SK-N-DZ (cell line): ENCODE results near the genes RASSF1, MAPKAPK3, RBM15B, TEX264 and RPL29.

DNA sequence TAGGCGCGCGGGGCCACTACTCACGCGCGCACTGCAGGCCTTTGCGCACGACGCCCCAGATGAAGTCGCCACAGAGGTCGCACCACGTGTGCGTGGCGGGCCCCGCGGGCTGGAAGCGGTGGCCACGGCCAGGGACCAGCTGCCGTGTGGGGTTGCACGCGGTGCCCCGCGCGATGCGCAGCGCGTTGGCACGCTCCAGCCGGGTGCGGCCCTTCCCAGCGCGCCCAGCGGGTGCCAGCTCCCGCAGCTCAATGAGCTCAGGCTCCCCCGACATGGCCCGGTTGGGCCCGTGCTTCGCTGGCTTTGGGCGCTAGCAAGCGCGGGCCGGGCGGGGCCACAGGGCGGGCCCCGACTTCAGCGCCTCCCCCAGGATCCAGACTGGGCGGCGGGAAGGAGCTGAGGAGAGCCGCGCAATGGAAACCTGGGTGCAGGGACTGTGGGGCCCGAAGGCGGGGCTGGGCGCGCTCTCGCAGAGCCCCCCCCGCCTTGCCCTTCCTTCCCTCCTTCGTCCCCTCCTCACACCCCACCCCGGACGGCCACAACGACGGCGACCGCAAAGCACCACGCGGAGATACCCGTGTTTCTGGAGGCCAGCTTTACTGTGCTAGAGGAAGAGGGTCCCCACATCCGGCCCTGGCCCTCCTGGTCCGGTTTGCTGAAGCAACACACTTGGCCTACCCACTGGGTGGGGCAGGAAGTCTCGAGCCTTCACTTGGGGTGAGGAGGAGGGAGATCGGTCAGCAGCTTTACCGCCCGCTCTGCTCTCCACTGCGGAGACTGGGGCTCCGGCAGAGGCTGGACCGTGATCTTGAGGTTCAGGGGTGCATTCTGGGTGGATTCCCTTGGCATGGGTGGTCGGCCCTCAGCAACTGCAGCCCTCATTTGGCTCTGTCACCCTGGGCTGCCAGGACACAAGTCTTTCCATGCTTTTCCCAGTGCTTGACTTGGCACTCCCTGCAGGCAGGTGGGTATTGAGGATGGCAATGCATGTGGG lies at the start of gene RASSF1:
RASSF1 (minus strand) TSS at position 305 of the 994 bp plus-strand sequence.
RAMPAGE:
- cytosol, long total RNA = no peak
- nucleus, long total RNA = no peak

DNA sequence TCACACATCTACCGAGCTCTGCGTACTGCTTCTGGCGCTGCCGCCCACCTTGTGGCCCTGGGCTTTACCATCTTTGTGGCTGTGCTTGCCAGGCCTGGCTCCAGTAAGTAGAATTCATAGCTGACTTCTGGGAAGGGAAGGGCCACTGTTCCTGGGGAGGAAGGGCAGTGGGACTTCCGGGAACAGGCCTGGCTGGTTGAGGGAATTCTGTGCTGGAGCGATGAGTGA lies 710 bp downstream of the CYB561D2 start:
RAMPAGE:
- cytosol, long total RNA = no peak
- nucleus, long total RNA = no peak

RAMPAGE:
- cytosol, long total RNA = no peak
- nucleus, long total RNA = no peak
Measured at GRCh38 chr3:50358275-50359357, 705 bp downstream of the TMEM115 start.

RAMPAGE:
- cytosol, long total RNA = no peak
- nucleus, long total RNA = no peak
Measured at GRCh38 chr3:50382136-50382919, 23.0 kb upstream of the TMEM115 start.

DNA sequence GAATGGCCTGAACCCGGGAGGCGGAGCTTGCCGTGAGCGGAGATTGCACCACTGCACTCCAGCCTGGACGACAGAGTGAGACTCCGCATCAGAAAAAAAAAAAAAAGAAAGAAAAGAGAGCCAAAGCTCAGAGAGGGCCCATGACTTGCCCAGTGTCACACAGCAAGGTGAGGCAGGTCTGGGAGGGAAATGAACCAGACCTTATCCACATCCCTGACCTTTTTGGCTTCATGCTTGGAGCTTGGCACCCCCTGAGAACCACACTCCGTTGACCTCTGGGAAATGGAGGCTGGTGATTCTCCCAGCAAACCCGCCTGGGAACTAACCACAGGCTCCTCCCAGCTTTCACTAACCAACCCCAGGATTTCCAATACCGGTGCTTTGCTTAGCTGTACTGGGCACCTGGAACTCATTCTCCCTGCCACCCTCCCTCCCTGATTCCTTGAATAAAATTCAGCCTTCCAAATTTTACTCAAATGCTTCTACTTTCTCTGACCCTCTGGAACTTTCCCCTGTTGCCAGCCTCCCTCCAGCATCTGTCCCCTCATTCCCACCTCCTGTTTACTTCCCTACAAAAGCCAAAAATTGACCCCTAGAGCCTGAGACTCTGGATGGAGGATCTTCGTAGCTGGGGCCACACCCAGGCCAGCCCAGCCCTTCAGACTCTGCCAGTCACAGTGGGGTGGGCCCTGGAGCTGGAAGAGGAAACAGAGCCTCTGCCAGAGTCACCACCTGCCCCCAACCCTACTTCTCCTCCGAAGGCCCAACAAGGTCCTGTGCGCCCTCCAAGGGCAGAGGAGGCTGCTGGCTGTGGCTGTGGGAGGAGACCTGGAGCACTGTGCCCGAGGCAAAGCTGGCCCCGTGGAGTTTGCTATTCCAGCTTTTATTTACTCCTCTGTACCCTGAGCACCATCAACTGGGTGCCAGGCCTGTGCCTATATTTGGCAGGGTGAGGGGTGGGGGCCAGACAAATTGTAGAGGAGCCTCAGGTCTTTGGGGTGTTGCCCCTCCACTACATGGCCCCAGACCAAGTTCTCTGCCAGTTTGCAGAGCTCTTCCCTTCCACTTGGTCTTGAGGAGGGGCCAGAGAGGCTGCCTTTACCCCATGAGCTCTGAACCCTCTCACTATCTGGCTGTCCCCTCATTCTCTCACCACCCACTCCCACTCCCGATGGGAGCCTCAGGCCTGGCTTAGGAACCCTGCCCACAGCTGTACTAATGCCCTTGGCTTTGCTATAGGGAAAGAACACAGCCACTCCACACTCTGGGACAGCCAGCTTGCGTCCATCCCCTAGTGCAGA lies 19.1 kb downstream of the CISH start:
RAMPAGE:
- cytosol, long total RNA = no peak
- nucleus, long total RNA = no peak

GRCh38 chr3:50606602-50607529 lies 4.7 kb downstream of the CISH start:
RAMPAGE:
- cytosol, long total RNA = no peak
- nucleus, long total RNA = no peak

DNA sequence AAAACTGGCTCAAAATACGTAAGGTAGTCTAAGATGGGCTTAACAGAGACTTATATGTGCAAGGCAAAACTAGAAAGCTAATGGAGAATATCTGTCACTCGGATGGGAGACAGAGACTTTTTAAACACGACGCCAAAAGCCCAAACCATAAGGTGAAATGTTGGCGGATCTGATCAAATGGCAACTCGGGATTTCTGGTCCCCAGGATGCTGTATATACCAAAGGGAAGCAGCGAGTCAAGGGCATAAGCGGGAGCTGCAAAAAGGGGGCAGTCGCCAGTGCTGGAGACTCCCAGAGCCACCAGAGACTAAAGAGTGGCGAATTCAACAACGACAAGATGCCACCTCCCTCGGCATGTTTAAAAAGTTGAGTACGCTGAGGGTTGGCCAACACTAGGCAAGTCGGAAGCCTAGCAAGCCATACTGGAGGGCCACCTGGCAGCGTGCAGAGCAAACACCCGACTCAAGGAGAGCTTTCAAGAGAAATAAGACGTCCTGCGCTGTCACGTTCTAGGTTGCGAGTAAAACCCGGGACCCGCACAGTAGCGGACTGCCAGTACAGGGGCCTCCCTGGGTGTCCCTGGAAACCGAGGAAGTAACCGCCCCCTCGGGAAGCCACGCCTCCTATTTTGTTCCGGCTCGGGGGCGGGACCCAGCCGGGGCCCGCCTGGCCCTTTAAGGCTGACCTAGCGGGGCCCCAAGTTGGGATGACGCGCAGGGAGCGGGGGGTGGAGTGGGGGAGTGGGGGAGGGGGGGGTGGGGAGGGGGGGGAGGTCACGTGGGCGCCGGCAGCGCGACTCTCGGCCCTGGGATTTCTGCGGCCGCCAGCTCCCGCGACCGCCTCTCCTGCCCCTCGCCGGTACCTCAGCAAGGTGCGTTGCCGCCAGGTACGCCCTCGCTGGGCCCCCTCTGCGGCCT lies at the start of gene MAPKAPK3:
MAPKAPK3 (plus strand) TSS at position 796 of the 917 bp plus-strand sequence.
RAMPAGE:
- cytosol, long total RNA = no peak
- nucleus, long total RNA = start-site peak on the plus strand centred at position 791 of the sequence, 23 bp wide, 71 and 29 reads in 2 replicates

RAMPAGE:
- cytosol, long total RNA = no peak
- nucleus, long total RNA = no peak
Measured at GRCh38 chr3:50646843-50647332, 27.8 kb upstream of the DOCK3 start.

DNA sequence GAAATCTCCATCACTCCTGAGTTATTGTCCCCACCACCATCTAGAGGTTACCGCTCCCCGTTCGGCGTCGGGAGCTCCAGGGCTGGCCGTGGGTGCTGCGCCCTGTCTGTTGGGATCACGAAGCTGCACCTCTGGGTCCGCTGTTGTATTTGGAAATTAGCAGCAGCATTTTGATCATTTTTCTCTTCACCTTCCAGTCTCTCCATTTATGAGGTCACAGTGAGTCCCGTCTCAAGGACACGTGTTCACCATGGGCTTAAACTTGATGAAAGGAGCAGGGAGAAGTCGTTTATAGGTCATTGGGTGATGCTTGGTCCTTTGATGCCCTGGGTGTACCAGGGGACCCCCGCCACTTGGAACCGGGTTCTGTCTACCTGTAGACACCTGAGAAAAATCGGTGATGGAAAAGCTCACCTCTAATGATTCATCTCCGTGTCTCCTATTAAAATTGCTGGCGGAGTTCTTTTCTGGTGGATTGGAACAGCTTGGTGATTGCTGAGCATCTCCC lies 646 bp downstream of the MANF start:
RAMPAGE:
- cytosol, long total RNA = no peak
- nucleus, long total RNA = no peak

DNA sequence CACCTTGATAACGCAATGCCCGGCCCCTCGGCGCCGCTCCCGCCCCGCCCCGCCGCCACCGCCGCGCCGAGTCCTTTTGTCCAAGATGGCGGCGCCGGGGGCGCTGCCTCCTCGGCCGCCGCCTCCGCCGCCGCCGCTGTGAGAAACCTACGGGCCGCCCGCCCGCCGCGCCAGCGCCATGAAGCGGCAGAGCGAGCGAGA lies at the start of gene RBM15B:
RBM15B (plus strand) TSS at position 64 of the 201 bp plus-strand sequence.
RAMPAGE:
- cytosol, long total RNA = no peak
- nucleus, long total RNA = no peak

RAMPAGE:
- cytosol, long total RNA = no peak
- nucleus, long total RNA = no peak
Measured at GRCh38 chr3:51498862-51499768, 700 bp downstream of the DCAF1 start.

DNA sequence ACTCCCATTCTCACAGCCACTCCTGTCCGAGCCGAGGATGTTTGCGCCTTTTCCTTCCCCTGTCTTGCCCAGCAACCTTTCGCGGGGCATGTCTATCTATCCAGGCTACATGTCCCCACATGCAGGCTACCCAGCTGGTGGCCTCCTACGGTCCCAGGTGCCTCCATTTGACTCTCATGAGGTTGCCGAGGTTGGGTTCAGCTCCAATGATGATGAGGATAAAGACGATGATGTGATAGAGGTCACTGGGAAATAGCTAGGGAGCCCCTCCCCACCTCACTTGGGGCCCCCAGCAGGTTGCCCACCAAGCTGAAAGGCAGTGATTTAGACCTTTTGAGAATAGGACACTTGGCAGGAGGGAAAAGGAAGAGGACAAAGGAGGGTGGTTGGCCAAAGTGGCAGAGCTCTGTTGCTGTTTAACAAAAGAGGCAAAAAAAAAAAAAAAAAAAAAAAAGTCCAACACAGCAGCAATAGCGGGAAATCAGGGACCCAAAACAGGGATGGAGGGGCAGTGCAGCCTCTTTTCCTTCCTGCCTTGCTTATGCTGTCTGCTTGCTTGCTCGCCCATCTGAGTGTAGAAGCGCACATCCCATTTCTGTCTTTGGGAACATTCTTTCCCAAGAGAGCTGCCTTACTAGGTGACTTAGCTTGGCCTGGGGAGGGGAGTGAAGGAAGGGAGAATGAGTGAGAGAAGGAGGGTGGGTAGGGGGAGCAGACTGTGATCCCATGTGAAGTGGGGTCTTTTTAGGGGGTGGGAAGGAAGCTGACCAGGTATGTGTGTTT lies 7.7 kb upstream of the TEX264 start:
RAMPAGE:
- cytosol, long total RNA = no peak
- nucleus, long total RNA = no peak

DNA sequence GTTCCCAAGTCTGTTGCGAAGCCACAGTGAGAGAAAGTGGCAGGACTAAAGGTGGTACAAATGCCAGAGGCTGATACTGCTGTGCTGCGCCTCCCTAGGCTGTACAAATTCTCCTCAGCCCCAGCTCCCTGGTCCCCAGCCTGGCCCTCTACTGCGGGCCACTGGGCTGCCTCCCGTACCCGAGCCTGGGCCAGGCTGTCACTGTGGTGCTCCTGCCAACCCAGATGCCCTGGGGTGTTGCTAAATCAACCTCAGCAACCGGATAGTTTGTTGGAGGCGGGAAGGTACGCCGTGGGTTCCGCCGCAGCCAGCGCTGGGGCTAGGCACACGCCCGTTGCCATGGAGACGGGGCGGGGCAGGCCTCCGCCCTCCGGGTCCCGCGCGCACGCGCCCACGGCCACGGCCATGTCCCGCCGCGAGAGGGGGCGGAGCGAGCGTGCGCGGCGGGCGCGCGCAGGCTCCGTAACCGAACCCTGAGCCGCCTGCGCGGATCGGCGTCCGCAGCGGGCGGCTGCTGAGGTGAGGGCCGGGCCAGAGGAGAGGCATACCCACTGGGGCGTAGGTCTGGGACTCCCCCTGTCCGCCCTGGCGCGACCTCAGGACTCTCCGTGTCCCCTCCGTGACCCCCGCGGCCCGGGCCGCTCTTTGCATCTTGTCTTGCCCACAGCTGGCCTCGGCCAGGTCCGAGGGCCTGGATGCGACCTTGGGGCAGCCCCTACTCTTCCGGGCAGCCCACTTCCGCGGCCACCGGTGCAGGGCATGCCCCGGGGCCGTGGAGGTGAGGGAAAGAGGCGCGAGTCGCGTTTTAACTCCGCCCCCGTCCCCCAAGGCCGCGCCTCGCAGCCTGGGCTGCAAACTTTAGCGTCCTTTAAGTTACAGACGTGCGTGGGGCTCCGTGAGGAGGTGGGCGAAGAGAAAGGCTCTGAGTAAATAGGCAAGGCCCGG lies at the start of gene TEX264:
TEX264 (plus strand) TSS at position 483 of the 945 bp plus-strand sequence.
RAMPAGE:
- cytosol, long total RNA = no peak
- nucleus, long total RNA = no peak

DNA sequence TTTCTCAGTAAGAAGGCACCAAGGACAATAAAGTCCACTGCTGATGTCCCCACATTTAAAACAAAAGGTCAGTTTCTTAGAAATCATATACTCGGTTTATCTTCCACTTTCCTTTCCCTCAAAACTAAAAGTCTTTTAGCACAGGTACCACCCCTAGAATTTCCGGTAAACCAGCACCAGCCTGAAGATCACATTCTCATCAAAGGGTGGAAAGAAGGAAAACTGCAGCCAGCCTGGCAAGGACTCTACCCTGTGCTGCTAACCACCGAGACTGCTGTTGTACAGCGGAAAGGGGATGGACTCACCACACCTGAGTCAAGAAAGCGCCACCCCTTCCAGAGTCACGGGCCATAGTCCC lies 3.2 kb downstream of the IQCF1 start:
RAMPAGE:
- cytosol, long total RNA = no peak
- nucleus, long total RNA = no peak

GRCh38 chr3:51995171-51996314 lies at the start of gene RPL29:
RPL29 (minus strand) TSS chr3:51995895.
RAMPAGE:
- cytosol, long total RNA = start-site peak on the minus strand at chr3:51995839-51995916, 5,136 and 21,998 reads in 2 replicates
- nucleus, long total RNA = start-site peak on the minus strand at chr3:51995857-51995903, 5,078 and 935 reads in 2 replicates

RAMPAGE:
- cytosol, long total RNA = no peak
- nucleus, long total RNA = no peak
Measured at GRCh38 chr3:52005294-52006425, 10.0 kb upstream of the RPL29 start.

DNA sequence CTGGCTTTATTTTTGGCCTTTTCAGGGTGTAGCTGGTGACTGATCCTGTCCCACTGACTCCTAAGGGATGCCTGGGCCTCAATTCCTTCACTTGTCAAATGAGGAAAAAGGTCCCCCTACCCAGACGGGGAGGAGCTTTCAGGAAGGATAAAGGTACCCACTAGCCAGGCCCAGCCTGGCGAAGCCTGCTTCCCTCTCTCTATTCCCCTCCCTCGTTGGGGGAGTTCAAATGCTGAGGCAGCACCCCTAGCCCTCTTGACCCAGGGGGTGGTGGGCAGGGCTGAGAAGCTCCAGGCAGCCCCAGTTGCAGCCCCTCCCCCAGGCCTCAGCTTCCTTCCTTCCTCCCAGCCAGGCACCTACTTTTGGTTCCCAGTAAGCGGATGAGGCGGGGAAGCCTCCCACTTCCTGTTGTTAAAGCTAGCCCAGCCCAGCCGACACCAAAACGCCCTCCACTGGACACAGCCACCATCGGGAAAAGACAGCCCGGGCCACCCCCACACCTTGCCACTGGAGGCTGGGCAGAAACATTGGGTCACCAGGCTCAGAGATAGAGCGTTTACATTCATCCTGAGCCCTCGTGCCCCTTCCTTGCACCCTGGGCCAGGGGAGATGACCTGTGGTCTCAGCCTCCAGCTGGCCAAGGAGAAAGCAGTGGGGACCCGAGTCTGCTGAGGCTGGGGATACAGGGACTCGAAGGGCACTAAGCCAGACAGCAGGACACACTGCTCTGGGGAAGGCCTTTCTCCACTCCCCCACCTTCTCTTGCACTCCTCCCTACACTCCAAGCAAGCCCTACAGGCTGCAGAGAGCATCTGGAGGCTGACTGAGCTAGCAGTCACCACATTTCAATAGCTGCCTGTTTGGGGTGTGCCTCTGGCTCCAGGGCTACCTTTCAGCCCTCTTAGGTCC lies 3.5 kb downstream of the DUSP7 start:
RAMPAGE:
- cytosol, long total RNA = no peak
- nucleus, long total RNA = no peak

DNA sequence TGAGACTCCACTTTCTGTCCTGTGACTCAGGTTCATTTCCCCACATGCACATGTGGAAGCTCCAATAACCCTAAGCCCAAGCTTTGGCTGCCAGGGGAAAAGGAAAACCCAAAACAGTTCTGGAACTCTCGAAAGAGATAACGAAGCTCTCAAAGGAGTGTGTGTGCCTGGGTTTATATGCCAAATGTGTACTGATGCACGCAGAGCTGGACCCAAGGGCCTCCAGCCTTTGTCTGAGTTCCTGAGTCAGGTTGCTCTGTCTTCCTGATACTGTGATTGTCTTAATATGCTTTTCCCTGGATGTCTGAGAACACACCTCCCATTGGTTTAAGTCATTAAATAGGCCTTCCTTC lies 43.5 kb downstream of the POC1A start:
RAMPAGE:
- cytosol, long total RNA = no peak
- nucleus, long total RNA = no peak

RAMPAGE:
- cytosol, long total RNA = no peak
- nucleus, long total RNA = no peak
Measured at GRCh38 chr3:52174847-52175329, 20.7 kb upstream of the POC1A start.

DNA sequence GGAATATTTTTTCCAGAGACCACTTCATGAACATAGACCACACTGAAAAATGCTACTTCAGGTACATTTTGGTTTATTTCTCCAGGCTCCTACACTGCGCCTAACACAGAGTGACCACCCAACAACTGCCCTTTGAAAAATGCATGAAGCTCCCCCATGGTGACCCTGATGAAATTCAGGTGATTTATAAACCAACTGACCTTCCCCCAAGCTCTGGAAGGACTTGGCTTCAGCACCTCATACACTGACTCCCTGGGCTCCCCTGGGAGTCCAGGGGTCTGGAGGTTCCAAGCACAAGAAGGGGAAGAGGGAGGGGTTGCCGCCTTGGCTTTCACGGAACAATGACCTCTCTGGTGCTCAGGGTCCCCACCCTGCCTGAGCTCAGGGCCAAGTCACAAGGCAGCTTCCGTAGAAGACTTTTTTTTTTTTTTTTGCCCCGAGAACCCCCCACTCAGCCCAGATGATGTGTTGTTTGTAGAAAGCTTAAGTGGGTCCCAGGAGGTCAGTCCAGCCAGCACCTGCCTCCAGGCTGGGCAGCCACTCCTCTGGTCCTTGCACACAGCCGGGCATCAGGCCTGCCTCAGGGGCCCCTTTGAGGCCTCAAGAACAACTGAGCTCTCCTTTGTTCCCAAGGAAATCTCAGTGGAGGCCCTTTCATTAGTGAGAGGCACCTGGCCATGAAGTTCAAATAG lies 14.1 kb upstream of the ALAS1 start:
RAMPAGE:
- cytosol, long total RNA = no peak
- nucleus, long total RNA = no peak